Neuron (in vitro differentiated cells): ENCODE results near the genes SORBS1, BLNK and OPALIN.

DNA sequence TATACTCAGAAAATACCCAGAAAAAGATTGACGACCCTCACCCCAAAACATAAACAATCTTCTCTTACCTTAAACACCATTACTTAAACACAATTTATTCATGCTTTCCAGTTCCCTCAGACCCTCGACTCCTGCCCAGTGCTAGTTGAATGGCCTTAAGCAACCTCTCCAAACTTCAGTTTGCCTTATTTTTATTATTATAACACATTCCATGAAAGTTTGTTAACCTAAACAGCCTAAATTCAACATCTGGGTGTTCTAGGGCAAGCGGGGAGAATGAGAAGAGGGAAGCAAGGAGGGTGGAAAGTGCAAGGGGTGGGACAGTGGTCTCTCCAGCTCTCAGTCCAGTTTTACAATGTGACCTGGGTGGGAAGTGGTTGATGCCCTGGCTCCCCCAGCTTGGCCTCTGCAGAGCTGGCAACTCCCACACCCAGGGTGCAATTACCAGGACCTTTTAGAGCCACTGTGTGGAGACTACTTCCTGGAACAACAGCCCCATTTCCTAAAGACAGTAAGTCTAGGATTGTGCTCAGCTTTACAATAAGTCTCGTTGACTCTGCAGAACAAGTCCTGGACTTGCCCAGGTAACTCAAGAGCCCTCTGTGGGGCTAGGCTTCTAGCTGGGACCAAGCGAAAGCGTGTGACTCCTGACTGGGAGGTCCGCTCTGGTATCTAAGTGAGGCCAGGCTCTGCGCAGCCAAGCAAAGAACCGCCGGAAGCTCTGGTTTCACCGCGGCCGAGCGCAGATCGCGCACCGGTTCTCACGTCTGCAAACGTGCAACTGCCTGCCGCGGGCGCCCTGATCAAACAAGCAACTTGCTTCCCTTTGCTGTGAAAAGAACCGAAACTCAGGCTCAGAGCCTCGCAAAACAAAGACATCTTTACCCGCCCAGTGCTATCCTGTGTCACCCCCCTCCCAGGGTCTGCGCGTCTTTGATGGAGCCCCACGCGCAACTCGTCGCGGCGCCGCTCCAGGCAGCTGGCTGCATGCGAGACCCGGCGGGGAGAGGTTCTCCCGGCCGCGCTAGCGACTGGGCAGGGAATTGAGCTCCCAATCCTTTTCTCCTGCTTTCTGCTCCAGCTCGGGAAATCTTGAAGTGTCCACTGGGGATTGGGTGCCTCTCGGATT lies 4.2 kb upstream of the PDLIM1 start:
- PRO-cap: no peak

- PRO-cap: no peak
Observed at GRCh38 chr10:95334273-95334949, 43.6 kb upstream of the PDLIM1 start.

DNA sequence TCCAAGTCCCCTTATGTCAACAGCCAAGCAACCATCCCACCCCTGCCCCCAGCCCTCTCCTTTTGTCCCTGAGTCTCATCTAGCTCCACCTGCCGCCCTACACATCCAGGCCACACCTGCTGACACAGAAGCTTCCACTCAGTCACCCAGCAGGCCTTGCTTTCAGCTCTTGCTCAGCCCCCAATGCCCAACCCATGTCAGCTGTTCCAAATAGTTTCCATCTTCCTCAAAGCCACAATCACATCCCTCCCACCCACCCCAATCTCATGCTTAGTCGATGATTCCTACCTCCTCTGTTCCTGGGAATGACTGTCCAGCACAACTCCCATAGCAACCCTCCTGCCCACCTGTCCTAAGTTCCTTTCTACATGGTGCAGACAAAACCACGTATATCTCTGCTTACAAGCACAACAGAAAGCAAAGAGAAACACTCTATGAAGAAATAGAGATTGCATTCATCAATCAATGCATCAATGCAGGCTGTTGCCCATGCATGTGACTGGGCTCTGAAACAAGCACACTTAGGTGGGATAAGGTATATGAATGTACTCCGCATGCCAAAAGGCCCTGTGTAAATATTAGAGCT lies 79.9 kb downstream of the SORBS1 start:
- PRO-cap: no peak

DNA sequence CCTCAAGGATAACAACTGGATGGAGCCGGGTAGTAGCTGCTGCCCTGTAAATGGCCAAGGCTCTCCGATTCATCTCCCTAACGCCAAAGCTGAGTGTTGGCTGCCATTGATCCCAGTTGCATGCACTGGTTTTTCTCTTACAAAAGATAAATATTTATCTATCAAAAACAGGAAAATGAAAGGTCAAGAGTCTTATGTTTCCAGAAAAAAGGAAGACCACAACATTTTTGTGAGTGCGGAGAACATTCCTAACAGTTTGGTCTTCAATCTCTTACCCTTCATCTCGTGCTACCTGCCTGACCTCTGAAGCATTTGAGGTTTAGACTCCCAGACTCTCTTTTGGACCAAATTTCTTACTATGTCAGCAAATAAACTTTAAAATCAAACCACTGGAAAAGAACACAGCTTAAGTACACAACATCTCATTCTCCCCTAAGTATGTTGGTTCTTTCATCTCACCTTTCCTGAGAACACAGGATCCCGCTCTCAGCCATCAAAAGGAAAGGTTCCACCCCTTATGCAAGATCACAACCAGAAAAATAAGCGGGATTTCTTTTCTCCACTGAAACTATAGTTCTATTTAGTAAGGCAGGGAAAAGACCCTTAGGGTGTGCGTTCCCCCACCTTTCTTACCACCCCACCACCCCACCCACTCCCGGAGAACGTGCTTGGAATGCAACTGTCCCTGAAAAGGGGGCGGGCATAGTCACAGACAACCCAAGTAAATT lies 61.5 kb downstream of the SORBS1 start:
- PRO-cap: no peak

DNA sequence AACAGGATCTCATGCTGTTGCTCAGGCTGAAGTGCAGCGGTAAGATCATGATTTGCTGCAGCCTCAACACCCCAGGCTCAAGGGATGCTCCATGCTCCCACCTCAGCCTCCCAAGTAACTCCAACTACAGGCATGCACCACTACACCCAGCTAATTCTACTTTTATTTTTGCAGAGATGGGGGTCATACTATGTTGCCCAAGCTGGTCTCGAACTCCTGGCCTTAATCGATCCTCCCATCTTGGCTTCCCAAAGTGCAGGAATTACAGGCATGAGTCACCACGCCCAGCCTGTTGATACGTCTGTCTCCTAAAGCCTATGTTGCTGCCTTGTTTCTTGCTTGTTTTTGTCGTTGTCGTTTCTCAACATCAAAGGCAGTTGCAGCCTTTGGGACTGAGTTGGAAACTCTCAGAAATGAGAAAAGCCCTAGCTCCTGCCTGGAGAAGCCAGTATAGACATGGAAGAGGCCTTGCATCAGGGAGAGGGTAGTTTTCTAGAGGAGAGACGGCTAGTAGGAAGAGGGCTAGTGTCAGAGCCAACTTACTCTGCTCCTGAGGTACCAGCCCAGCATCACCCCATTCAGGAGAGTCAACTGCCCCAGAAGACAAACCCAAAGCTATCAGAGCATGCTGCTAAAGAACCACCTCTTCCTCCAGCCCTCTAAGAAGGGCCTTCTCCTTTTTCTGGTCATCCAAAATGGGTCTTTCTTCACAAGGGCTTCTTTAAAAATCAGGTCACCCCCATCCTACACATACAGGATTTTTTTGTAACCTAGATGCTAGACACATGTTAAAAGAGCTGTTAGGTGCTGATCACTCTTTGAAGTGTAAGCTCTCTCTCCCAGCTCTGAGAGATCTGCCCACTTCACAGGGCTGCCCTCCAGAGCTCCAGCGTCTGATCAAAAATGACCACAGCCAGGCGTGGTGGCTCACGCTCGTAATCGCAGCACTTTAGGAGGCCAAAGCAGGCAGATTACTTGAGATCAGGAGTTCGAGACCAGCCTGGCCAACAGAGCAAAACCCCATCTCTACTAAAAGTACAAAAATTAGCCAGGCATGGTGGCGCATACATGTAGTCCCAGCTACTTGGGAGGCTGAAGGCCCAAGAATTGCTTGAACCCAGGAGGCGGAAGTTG lies 49.6 kb downstream of the SORBS1 start:
- PRO-cap: no peak

- PRO-cap: bidirectional peak, plus-strand start at chr10:95561579, minus-strand start at chr10:95561382
Observed at GRCh38 chr10:95561133-95561477, at the start of gene SORBS1. Gene SORBS1, minus strand, starts transcription at chr10:95561371.

DNA sequence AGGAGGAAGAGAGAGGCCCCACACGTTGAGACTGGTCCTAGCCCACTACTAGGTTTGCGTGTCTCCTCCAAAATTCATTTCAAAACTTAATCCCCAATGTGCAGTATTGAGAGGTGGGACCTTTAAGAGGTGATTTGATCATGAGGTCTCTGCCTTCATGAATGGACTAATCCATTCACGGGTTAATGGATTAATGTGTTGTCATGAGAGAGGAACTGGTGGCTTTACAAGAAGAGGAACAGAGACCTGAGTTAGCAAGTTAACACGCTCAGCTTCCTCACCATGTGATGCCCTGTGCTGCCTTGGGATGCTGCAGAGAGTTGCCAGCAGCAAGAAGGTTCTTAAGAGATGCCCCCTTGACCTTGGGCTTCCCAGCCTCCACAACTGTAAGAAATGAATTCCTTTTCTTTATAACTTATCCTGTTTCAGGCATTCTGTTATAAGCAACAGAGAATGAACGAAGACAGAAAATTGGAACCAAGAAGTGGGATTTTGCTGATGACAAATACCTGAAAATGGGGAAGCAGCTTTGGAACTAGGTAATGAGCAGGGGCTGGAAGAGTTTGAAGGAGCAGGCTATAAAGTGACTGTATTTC lies 3.7 kb upstream of the TCTN3 start:
- PRO-cap: no peak

- PRO-cap: no peak
Observed at GRCh38 chr10:95756260-95757243, 589 bp downstream of the ENTPD1 start.

GRCh38 chr10:96129332-96129819 lies 721 bp upstream of the ZNF518A start:
- PRO-cap: bidirectional peak, plus-strand start at chr10:96129722, minus-strand start at chr10:96129697

DNA sequence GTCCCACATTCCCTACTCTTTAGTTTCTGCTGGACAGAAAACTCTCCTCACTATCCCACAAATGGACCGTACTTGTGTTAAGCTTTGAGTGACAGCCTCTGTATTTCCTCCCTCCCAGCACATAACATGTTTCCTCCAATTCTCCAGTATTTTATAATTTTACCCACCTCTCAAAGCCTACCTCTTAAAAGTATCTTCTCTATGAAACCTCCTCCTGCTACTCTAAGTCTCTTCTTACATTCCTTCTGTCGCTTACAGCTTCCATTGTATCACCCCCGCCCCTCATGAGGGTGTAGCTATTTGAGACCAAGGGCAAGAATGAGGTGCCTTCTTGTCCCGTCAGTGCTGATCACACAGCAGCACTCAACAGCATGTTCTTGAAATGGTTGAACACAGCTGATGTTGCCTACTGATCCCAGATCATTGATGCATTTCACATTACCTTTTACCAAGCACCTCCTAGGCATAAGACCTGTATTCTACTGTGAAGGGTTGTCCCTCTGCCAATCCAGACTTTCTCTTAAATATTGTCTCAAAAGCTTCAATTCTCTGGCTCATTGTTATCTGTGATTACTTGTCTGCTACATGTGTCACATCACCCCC lies 1.5 kb downstream of the BLNK start:
- PRO-cap: no peak

DNA sequence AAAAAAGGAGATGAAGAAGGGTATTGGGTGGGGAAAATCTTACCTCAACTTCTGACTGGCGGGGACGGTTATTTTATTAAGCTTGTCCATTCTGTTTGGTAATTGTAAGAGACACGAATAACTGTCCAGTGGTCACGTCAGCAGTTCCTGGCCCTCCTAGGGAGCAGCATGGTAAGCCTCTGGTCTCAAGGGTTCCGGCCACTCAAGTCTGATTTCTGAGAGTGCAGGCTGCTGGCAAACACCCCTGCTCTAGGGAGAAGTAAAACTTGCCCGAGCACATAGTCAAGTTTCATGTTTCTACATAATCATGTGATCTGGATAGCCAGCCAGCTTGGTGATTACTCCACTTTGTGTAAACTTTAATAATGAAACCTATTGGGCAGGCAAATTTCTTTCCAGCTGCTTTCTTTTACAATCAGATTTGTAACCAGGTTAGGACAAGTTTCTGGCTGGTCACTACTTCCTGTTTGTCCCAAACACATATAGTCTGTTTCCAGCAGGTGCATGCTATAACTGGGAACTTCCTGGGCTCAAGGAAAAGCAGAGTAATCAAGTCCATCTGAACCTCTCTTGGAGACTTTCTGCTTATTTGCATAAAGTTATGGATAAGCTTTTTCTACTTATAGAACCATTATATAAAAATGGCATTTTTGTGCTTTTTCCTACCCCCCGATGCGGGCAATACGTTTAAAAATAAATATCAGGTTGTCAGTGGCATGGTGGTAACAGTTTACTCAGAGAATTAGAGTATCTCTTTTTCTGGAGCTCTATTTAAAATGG lies at the start of gene BLNK:
BLNK (minus strand) TSS at position 261 of the 780 bp plus-strand sequence.
- PRO-cap: no peak

DNA sequence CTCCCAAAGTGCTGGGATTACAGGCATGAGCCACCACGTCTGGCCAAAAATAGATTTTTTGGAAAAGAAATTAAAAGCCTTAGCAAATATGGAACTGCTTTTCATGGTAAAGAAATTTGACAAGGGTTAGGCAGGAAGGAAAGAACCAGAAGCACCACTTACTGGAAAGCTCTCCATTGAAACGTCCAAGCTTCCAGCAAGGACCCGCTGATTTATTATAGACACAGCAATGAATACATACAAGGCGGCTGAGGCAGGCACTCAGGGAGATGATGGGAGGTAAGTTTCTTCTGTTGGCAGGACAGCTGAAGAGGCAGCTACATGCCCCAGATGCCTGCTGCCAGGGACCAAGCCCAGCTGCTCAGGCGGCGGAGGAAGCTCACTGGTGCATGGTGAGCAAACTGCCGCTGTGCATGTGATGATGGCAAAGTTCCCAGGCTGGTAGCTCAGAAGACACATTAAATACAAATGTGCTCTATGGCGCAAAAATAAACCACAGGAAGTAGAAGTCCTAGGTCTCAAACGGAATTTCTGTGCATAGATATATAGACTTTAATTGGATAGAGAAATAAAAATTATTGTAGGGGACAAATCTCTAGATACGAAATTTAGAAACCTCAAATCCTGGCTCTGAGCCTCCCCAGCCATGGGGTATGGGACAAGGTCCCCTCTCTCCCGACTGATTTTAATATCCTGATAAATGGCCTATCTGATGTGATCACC lies 2.3 kb downstream of the DNTT start:
- PRO-cap: no peak

DNA sequence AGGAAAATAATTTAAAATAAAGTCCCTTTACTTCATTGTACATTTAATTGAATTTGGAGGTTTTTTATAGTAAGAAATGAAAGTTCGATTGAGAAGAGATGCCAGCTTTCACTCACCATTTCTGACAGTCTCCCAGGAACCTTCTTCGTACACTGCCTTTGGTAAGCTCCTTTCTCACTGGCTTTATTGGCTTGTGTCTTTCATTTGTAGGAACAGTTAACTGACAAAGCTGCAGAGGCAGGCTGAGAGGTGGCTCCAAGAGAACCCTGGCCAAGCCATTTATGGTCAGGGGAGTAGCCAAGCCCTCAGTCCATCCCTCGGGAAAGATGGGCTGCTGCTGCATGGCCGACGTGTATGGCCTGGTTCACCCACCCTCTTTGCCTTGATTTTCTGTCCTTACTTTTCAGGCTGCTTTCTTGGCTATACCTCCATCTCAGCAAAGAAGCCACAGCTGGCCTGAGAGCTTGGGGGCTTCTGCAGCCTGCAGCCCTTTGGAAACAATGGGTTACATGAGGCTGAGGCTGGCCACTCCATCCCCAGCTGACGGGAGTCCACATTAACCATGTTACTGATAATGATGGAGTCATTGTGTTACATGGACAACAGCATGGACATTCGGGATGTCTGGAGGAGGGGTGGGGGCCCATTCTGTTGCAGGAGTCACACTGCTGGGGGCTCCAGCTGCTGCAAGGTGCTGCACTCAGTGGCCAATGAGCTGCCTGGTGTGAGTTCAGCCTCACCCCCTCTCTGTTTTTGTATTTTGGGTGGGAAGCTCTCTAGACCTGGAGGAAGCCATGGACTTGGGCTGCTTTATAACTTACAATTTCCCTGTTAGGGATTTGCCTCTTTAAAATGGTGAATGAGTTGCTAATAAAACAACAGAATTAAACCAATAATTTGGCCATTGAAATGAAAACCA lies at the start of gene OPALIN:
OPALIN (minus strand) TSS at position 225 of the 919 bp plus-strand sequence.
- PRO-cap: no peak

DNA sequence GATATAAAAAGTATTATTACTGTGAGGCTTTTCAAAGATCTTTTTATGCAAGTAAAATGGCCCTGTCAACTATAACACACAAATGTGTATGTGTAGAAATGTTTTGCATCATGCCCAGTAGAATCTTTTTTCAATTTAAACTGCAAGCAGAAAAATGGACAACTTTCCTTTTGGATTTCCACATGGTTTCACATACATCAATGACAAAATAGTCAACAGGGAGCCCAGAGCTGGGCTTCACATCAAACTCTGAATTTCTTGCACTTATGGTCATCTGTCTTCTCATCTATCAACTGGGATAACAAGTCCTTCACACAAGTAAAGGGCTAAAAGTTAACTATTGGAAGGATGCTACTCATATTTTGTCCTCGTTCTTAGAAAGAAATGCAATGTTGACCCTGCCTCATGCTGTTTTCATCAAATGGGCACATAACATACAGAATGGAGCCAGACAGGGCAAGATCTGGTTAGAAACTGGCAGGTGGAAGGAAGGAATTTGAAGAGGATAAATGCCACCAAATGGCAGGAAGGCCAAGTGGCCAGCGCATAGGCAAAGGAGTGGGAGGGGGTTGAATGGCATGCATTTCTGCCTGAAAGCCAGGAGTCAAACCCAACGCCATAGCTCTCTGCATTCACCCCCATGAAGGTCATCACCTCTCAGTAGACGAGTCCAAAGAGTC lies 1.3 kb upstream of the TLL2 start:
- PRO-cap: no peak

DNA sequence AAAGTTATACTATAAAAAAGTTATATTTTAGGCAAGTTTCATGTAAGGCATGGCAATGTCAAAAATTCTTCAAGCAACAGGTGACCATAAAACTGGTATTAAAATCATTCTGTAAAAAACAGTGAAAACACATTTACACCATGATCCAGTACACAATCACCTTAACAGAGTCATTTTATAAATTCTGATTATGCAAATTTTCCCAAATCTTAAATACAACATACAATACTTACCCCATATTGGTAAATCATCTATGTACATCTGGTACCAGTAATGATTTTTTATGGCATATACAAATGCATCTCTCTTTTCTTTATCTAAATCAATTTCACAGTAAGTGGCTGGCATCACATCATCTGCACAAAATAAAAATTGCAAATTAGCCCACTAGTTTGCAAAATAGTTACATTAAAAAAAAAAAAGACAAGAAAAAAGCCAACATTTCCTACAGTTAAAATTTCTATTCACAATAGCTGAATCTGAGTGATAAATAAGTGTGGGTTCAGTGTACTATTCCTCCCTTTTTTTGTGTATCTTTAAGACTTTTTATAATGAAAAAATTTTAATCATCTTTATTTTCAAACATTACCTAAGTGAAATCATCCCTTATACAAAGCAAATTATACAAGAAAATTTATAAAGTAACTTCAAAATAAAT lies 21.6 kb downstream of the TM9SF3 start:
- PRO-cap: no peak

- PRO-cap: no peak
Observed at GRCh38 chr10:96576406-96576835, 10.4 kb downstream of the TM9SF3 start.

DNA sequence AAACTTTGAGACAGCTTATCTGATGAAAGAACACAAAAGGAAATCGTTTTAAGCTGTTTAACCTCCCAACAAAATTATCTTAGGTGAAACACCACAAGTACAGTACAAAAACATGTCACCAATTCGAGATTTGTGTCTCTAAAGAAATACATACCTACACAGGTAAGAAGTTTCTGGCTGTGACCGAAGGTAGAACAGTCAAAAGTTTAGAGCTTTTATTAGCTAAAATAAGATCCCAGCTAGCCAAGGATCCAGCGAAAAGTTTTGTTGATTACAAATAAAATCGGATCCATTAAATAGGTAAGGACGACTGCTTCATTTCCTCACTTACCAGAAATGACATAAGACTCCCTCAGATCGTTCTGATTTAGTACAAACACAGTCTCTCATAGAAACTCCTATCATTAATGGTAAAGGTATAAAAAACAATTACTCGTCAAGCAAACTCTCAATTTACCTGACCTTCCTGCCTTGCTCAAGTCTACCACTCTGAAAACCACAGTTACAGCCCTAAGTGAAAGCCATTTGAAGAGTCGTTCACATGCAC lies 1.4 kb downstream of the TM9SF3 start:
- PRO-cap: no peak

DNA sequence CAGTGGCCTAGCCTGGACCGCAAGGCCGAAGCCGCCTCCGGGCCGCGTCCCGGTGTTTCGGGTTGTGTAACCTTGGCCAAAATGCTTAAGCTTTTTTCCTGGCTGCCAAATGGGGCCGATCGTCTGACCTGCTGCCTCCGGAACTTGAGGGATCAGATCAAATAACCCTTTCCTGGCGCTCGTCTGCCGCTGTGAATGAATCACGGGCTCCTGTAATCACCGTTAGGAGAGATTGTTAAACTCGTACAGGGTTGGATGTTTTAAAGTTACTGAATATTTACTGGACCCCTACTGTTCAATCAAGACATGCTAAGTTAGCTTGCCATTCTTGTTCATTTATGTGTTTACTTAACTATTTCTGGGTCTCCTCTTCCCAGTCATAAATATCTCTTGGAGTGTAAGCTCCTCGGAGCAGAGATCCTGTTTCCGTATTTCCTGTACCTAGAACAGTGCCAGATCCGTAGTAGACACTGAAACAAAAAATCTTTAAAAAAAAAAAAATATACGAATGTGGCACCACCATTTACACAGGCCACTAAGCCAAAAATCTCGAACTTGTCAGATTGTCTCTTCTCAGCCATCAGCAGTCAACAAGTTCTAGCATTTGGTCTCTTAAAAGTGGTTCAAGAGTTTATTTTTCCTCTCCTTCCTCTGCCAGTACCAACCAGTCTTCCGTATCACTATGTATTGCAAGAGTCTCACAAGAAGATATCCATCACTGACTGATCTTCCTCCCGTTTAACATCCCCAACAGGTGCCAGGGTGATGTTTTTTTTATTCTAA lies 627 bp upstream of the TM9SF3 start:
- PRO-cap: bidirectional peak, plus-strand start at position 155 of the sequence, minus-strand start at position 197 of the sequence

GRCh38 chr10:96656827-96657351 lies 63.4 kb downstream of the PIK3AP1 start:
- PRO-cap: no peak

DNA sequence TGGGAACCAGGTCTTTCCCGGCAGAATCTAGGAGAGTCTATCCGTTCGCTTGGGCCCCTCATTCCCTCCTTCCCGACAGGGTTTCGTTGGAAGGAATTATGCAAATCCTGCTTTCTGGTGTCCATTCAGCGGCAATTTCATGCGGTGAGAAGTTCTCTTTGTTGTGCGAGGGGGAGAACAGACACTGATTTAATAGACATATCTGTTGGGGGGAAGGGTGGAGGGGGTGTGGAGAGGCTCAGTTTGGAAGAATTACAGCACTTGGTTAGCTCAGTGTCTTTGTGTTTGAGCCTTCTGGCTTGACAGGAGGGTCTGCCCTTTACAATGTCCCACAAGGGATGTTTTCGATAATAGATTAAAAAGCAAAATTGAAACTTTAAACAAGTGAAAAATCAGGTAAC lies 1.6 kb downstream of the LCOR start:
- PRO-cap: no peak